OCI-LY7 (cell line): ENCODE measurements around the gene FOXD4L3.

GRCh38 chr9:63817097-63818021, 1467.7 kb downstream of the FOXD4L5 start:
- PRO-cap, result bidirectional peak, plus-strand start at chr9:63817264, minus-strand start at chr9:63817303
- RAMPAGE, long total RNA, result no peak

DNA sequence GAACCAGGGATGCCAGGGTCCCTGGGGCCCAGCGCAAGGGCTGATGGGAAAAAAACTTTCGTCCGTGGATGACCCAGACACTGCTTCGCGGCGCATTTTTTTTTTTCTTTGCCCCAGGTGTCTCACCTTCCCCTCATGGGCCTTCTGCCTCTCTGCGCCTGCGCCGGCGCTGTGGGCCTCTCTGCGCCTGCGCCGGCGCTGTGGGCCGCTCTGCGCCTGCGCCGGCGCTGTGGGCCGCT, 1268.7 kb downstream of the FOXD4L5 start:
- PRO-cap, result no peak
- RAMPAGE, long total RNA, result no peak

- PRO-cap, result no peak
- RAMPAGE, long total RNA, result no peak
Observed at GRCh38 chr9:65813873-65814702, 77.1 kb downstream of the FOXD4L4 start.

- PRO-cap, result no peak
- RAMPAGE, long total RNA, result no peak
Observed at GRCh38 chr9:67726431-67727070, 132.2 kb upstream of the ANKRD20A1 start.

DNA sequence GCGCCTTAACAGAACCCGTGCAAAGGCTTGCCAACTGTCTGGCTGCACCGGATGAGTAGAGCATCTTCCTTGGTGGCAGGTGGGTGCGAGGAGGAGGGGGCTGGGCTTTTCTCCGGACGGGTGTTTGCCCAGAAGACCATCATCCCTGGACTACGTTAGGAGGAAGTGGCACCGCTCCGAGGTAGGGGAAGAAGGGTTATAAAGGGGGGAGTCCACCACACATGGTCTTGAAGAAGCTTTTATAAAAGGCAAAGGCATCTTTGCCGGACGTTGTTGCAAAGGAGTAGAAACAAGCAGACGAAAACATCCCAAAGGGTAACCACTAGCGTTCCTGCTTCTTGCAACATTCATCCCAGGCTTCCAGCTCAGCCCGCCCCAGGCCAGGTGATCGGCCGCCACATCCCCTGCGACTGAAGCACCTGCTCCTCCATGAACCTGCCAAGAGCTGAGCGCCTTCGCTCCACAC, at the start of gene FOXD4L3:
FOXD4L3 (plus strand) TSS at position 345 of the 466 bp plus-strand sequence.
- PRO-cap, result no peak
- RAMPAGE, long total RNA, result no peak

DNA sequence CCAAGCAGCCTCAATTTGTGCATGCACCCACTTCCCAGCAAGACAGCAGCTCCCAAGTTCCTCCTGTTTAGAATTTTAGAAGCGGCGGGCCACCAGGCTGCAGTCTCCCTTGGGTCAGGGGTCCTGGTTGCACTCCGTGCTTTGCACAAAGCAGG, 213 bp upstream of the FXN start:
- PRO-cap, result no peak
- RAMPAGE, long total RNA, result no peak

DNA sequence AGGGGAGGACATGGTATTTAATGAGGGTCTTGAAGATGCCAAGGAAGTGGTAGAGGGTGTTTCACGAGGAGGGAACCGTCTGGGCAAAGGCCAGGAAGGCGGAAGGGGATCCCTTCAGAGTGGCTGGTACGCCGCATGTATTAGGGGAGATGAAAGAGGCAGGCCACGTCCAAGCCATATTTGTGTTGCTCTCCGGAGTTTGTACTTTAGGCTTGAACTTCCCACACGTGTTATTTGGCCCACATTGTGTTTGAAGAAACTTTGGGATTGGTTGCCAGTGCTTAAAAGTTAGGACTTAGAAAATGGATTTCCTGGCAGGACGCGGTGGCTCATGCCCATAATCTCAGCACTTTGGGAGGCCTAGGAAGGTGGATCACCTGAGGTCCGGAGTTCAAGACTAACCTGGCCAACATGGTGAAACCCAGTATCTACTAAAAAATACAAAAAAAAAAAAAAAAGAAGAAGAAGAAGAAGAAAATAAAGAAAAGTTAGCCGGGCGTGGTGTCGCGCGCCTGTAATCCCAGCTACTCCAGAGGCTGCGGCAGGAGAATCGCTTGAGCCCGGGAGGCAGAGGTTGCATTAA, 1.4 kb downstream of the FXN start:
- PRO-cap, result no peak
- RAMPAGE, long total RNA, result no peak

GRCh38 chr9:69099298-69100172, 64.0 kb downstream of the FXN start:
- PRO-cap, result no peak
- RAMPAGE, long total RNA, result no peak

GRCh38 chr9:69134396-69134970, 39.6 kb upstream of the TJP2 start:
- PRO-cap, result no peak
- RAMPAGE, long total RNA, result no peak

GRCh38 chr9:69236794-69237291, 62.8 kb downstream of the TJP2 start:
- PRO-cap, result no peak
- RAMPAGE, long total RNA, result no peak

DNA sequence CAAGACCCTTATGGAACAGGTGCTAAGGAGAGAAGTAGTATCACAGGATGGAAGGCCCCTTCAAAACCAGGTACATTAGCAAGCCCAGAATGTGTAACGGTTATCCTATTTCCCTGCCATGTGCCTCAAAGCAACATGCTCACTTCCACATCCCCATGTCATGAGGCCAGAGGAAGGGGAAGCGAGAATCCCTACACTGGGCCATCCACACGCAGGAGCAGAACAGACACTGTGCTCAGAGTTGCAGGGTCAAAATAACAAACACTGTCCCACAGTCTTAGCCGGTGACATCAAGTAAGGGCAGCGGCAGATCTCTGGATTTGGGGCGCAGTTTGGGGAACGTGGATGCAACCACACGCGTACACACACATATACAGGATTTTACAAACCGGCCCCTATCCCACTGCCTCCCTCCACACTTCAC, 897 bp downstream of the APBA1 start:
- PRO-cap, result no peak
- RAMPAGE, long total RNA, result no peak

GRCh38 chr9:70168555-70168972, 90.2 kb upstream of the SMC5 start:
- PRO-cap, result no peak
- RAMPAGE, long total RNA, result no peak

DNA sequence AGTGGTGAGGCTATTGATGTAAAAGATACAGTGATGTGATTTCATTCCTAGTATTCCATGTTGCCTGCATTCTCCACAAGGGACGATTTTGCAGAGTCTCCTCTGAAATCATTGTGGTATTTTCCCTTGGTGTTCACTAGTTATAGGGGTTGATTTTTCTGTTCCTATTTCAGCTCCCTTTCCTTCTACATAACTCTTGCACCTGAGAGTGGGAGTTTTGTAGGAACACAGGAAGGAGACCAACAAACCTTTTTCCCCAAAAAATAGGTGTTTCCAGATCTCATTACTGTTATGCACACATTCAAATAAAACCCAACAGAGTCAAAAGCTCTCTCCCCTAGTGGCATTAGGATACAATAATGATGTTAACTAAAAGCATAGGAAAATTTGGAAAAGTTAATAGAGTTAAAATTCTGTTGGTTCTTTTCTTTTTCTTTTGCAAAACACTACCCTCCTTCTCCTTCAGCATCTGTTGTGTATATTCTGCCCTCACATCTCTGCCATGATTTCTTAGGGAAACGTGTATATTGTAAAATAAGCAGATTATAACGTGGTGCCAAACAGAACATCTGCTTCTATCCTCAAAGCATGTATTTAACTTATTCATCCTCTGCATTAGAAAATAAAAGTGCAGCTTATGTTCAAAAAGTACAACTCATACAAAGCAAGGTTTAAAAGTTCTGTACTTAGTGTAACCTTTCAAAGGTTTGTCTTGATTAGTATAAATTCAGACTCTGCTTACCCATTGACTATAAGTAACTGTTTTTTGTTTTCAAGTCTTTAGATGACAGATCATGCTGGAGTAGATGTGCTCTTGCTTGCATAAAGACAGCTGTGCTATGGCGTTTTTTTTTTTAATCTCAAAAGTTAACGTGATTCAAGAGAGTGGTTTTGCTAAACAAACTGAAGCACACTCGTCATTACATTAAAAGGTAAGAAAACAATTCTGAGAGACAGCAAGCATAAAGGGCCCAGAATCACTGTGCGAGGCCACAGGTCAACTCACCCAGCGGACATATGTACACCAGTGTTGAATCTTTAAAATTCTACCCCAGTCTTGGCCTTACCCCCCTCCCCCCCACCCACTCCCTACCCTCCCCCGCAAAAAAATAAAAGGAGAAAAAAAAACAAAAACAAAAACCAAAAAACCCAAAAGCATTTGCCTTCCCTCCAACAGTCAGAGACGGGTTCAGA, 27.7 kb downstream of the KLF9 start:
- PRO-cap, result no peak
- RAMPAGE, long total RNA, result no peak

DNA sequence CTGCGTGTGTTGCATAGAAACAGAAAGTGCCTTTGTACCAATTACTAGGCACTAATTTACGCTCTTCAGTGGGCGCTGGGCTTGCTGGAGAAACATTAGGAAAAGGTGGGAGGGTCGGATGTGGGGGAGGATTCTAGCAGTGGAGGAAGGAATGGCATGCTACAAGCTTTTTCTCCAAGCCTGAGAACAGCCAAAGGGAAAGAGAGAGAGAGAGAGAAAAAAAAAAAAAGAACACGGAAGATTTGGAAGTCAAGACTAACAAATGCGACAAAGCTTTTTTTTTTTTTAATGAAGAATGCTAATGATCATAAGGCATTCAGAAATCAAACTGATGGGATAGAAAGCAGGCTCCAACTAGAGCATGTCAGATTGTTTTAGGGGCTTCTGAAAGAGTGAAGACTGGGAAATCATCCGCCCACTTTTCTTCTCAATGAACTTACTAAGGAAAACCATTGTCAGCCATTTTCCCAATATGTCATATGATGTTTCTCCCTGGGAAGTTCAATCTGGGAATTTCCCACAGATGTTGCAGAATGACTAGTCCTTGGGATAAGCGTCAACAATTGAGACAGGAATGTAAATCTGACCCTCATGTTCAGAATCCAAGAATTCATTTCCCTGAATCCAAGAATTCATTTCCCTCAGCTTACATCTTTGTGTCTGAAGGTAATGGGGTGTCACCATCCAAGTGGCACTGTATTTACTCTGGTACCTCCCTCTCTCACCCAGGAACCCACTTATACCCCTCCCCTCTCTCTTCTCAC, 7.6 kb downstream of the KLF9 start:
- PRO-cap, result no peak
- RAMPAGE, long total RNA, result no peak

- PRO-cap, result no peak
- RAMPAGE, long total RNA, result no peak
Observed at GRCh38 chr9:70410269-70410813, 4.1 kb downstream of the KLF9 start.

DNA sequence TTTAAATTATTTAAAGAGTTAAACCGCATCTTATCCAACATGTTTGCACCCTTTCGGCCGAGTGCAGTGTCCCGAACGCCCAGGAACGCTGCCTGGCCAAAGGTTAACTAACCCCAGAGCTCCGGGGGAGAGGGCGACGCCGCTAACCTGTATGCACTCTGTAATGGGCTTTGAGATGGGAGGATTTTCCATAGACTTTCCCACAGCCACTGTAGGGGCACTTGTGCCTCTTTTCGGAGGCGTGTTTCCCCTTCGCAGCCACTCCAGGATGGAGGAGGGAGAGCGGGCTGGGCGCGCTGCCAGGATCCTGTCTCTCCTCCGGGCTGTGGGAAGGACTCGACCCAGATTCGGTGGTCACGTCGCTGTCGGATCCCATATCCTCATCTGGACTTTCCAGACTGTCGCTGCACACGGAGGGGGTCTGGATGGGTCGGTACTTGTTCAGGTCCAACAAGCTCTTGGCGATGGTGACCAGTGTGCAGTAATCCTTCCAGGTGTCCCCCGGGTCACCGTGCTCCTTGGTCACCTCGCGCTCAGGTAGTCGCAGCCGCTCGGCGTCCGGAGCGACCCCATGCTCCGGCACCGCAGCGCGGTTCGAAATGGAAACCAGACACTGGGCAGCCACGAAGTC, 1.6 kb downstream of the KLF9 start:
- PRO-cap, result no peak
- RAMPAGE, long total RNA, result no peak

- PRO-cap, result no peak
- RAMPAGE, long total RNA, result no peak
Observed at GRCh38 chr9:70553792-70554651, 139.6 kb upstream of the KLF9 start.

DNA sequence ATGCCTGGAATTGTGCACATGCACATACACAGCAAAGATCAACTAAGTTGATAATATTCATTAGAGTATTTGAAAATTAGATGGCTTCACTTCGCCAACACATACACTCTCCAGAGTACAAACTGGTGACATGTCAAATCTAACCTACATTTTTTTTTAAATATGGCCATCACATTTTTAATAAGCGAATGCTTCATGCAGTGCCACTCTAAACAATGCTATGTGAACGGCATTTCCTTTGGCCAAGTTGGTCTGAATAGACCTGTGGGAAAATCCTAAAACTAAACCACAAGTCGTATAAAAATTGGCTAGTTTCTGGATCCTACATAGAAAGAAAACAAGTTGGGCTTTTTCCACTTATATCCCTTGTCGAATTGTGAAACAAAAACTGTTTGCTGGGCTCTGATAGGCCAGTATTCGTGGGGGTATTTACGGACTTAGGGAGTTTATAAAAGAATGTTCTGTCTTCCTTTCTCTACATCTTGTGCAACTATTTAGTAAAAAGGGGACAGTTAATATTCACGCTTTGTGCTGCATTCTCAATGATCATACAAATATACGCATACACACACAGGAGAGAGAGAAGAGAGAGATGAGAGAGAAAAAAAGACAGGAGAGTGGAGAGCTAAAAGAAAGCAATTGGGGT, 153.0 kb upstream of the KLF9 start:
- PRO-cap, result no peak
- RAMPAGE, long total RNA, result no peak

DNA sequence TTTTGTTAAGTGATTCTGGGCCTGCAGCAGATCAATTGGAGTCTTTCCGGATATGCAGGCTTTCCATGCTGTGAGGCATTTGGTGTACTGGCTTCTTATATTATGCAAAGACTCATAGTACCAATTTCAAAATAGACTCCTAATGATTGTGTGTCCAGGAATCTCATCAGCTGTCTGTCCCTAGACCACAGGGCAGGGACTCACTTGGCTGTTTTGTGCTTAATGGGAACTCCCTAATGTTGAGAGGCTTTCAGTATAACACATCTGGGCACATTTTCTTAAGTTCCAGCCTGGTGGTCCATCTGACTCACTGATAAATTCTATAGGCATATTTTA, 180.1 kb upstream of the KLF9 start:
- PRO-cap, result no peak
- RAMPAGE, long total RNA, result no peak

DNA sequence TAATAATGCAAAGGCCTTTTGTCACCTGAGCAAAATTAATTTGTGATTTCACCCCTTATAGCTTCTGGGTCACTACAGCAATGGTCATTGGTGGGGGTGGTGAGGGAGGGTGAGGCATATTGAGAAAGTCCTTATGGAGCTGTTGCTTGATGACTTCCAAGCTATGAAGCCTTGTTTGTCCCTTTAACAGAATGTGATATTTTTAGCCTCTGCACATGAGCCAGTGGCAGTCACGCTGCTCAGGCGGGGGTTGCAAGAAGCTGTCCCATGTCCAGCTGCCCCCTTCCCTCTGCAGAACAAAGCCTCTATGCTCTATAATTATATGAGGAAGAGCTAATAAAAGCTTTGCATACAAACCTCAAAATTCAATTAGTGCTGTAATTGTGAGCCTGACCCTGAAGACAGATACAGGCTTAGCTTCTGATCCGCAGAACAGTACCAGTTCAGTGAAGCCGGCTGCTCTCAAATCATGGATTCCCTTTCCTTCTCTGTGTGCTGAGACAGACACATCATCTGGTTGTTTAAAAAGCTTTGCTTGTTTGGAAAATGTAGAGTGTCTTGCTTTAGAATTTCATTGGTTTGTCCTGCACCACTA, 200.7 kb upstream of the KLF9 start:
- PRO-cap, result no peak
- RAMPAGE, long total RNA, result no peak